Trachea (tissue), 1 donor: Measurements from ENCODE around the genes SHISA3, GRXCR1, KCTD8, YIPF7 and COX7B2.

DNA sequence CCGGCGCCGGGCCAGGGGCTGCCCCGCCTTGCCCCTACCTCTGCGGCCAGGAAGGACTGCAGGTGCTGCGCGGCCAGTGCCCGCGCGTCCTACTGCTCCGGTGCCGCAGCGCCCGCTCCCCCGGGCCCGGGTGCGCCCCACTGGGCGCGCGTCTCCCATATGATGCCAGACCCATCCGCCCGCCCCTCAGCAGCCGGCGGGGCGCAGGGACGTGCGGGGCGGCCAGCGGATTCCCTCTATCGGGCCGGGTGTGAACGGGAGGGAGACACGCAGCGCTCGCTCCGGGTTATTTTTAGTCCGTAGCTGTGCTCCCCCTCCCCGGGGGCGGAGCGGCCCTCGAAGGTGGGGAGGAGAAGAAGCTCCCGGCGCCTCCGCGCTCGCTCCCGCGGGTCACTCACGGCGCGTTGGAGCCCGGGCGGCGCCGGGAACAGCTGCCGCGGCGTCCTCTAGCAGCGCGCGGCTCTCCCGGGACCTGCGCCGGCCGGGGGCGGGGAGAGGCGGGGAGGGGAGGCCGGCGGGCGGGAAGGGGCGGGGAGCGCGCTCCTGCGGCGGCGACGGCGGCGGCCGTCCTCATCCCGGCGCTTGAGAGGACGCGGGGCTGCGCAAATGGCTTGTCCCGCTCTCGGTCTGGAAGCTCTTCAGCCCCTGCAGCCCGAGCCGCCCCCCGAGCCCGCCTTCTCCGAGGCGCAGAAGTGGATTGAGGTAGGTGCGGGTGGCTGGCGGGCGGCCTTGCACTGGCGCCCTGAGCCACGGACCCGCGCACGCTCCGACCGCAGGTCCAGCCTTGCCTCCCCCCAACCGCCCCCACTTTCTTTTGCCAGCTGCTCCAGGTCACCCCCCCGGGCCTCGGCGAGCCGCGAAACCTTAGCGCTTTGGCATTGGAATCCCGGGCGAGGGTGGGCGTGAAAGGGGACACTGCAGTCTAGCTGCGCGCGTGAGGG is 103.8 kb downstream of the UCHL1 start:
- PRO-cap, result unidirectional peak, plus-strand start at position 61 of the sequence; unidirectional peak, plus-strand start at position 239 of the sequence; bidirectional peak, plus-strand start at position 397 of the sequence, minus-strand start at position 396 of the sequence; bidirectional peak, plus-strand start at position 573 of the sequence, minus-strand start at position 464 of the sequence

GRCh38 chr4:41369570-41370315 is 113.0 kb downstream of the UCHL1 start:
- PRO-cap, result no peak

- PRO-cap, result no peak
Measured at GRCh38 chr4:41507838-41508231, 30.1 kb upstream of the LIMCH1 start.

DNA sequence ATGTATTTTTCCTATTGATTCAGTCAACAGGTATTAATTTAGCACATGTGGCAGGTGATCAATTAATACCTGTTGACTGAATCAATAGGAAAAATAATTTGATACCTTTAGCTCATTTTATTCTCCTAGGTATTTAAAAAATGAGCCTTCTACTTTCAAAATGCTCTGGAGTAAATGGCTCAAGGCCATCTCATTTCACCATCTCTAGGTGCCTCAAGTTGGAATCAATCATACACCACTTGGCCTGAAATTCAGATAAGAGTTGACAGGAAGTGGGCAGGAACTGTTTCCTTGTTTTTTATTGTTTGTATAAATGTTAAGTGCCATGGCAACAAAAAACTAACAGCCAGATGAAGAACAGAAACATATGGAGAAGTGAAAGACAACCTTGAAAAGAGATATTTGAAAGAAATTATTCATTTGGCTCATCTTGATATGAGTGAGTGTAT is 12.3 kb downstream of the LIMCH1 start:
- PRO-cap, result no peak

GRCh38 chr4:41570361-41571563 is 32.8 kb downstream of the LIMCH1 start:
- PRO-cap, result no peak

DNA sequence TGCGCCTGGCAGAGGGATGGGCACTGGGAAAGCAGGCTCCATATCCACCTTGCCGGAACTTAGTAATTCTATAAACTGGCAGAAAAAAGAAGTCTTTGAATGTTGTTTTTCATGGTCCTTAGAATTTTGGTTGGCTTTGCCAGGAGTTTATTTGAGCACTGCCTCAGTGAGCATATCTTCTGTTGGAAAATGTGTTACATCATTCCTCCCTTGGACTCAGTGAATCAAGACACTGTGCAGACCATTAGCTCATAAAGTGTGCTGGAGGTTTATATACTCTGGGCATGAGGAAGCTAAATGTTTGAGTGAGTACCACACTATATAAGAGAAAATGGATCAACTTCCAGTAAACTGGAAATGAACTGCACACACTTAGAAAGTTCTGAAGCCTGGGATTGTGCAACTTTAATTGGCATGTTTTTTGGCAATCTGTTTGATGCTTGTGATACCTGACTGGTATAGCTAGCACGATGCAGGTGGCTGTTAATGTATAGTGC is 75.8 kb downstream of the LIMCH1 start:
- PRO-cap, result no peak

DNA sequence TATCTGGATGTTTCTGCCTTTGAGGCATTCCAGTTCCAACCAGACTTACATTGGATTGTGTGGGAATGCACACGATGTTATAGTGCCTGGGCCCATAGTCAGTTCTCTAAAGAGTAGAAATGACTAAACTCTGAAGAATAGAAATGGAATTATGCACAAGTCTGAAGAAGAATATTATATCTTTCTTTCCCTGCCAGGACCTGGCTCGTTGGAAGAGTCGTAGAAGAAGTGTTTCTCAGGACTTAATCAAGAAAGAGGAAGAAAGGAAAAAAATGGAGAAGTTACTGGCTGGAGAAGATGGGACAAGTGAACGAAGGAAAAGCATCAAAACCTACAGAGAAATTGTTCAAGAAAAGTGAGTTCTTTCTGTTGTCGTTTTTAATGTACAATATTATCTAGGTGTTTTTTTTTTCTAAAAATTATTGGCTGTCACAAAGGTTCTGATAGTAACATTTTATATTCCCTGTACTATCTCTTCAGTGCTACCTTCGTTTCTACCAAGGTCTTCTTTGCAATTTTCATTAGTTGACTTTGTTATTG is 102.5 kb downstream of the PHOX2B start:
- PRO-cap, result no peak

DNA sequence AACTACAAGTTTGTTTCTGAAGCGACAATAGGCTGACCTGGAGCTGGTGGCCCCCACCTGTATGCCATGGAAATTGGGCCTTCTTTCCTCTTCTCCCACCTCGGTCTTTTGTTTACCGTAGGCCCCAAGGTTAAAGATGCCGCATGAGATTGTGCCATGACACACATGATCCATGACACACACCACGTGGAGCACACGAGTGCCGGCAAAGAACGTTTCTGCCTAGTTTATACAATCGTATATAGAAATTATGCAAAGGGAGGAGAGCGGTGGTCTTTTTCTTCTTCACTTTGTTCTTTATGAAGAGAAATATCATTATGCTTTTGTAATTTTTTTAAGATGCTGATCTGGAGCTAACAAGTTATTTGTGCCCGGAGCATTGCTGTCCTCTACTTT is 473 bp downstream of the TMEM33 start:
- PRO-cap, result no peak

DNA sequence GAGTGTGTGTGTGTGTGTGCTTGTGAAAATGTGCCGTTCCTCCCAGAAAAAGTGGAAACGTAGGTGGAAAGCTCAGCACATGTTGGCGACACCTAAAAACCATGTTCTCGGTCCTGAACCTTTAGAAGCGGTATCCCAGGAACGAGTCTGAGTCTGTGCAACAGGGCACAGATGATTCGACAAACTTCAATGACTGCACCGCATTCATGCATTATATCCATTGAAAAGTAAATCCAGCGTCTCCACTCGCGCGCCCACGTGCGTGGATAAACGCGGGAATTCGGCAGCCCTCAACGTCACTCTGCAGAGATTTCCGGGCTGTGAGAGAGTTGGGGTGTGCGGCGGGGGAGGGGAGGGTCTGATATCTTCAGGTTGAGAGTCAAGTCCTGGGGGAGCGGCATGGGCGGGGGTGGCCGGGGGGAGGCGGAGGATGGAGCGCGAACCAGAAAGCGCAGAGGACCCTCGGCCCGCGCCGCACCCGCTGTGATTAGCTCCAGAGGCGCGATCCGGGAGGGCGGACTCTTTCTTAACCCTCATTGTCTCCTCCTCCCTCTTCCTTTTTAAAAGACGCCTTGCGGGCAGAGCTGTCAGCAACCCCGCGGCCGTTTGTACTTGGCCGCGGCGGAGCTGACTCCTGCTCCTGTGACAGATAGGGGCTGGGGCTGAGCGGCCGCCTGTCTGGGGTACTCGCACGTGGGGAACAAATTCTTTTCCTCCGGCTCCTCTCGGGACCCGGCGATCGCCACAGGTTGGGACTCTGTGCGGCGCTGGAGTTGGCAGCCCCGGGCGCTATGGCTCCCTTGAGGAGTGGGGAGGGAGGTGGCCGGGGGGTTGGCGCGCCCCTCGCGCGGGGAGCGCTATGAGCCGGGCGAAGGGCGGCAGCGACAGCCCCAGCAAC is at the start of gene SHISA3:
Gene SHISA3 (plus strand): TSS at position 590 of the 898 bp plus-strand sequence.
- PRO-cap, result unidirectional peak, plus-strand start at position 400 of the sequence

DNA sequence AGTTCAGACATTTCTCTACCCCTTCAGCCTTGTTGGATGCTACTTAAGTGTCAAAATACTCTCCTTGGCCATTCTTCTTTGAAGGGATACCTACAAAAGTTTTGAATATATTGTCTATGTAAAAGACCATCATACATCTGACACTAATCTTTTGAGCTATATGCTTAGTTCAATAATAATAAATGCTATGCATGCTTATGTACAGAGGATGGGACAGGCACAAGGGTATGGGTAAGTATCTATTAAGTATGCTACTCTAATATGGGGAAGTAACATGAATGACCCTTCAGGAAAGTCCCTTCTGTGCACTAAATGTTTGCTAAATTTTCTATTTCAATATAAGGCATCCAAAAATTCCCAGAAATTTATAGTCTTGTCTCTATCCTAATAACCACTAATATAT is 19.1 kb downstream of the ATP8A1 start:
- PRO-cap, result no peak

GRCh38 chr4:42643632-42644146 is 13.2 kb downstream of the ATP8A1 start:
- PRO-cap, result no peak

- PRO-cap, result no peak
Measured at GRCh38 chr4:42671928-42672201, 15.0 kb upstream of the ATP8A1 start.

GRCh38 chr4:42786366-42786818 is 106.1 kb upstream of the GRXCR1 start:
- PRO-cap, result no peak

DNA sequence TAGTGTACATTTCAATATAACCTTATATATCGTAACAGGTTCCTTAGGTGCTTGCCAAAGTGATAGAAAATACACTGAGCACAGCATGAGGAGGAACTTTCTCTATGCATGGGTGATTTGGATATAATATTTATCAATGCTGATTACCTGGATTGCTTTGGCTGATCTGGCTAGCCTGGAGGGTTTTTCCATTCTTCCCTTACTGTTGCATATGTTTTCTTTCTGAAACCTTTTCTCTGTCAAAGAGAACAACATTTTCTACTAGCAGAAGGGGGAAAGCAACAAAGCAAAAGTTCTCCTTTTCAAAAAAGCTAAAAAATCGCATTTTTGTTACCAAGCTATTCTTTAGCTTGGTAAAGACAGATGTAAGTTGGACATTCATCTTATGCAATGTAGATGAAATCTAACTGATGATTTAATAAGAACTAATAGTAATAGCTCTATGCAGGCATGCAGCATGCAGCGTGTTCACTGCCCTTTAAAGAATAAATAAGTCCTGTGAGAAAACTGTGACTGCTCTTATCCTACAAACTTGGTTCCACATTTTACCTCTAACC is at the start of gene GRXCR1:
Gene GRXCR1 (plus strand): TSS at position 424 of the 557 bp plus-strand sequence.
- PRO-cap, result no peak

GRCh38 chr4:44448433-44449418 is at the start of gene KCTD8:
TSS of gene KCTD8 (minus strand) at chr4:44448809.
- PRO-cap, result unidirectional peak, minus-strand start at chr4:44448807; bidirectional peak, plus-strand start at chr4:44449146, minus-strand start at chr4:44448855

DNA sequence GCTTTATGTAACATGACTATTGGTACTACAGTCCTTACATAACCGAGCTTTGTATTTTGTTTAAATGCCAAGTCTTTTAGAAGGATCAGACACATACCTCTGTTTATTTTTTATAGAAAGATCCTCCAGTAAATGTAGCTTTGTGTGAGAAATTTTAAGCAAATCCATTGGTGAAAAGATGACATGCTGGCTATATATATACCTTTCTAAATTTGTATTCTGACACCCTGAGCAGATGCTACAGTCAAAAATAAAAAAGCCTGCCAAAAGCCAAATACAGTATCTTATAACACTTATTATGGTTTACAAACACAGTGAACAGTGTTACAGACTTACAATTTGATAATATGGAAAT is at the start of gene YIPF7:
Gene YIPF7 (minus strand): TSS at position 169 of the 355 bp plus-strand sequence.
- PRO-cap, result no peak

- PRO-cap, result no peak
Measured at GRCh38 chr4:46909132-46909481, at the start of gene COX7B2. TSS of gene COX7B2 (minus strand) at chr4:46909245.

GRCh38 chr4:47187237-47188063 is 156.1 kb downstream of the GABRB1 start:
- PRO-cap, result no peak

- PRO-cap, result unidirectional peak, minus-strand start at chr4:47486432; unidirectional peak, minus-strand start at chr4:47486629
Measured at GRCh38 chr4:47486187-47486789, 1.2 kb downstream of the ATP10D start.

- PRO-cap, result no peak
Measured at GRCh38 chr4:47531597-47532356, 46.7 kb downstream of the ATP10D start.